Esophagus muscularis mucosa (tissue), 4 donors: ENCODE measurements around the genes TEX29 and SPACA7.

GRCh38 chr13:111258339-111259339, 61.8 kb upstream of the TEX29 start:
- PRO-cap: no peak
- RAMPAGE, long total RNA, 4 experiments: start-site peak on the plus strand in 1 of 4 experiments, at chr13:111258824-111259307 at its widest, 5 reads per replicate

DNA sequence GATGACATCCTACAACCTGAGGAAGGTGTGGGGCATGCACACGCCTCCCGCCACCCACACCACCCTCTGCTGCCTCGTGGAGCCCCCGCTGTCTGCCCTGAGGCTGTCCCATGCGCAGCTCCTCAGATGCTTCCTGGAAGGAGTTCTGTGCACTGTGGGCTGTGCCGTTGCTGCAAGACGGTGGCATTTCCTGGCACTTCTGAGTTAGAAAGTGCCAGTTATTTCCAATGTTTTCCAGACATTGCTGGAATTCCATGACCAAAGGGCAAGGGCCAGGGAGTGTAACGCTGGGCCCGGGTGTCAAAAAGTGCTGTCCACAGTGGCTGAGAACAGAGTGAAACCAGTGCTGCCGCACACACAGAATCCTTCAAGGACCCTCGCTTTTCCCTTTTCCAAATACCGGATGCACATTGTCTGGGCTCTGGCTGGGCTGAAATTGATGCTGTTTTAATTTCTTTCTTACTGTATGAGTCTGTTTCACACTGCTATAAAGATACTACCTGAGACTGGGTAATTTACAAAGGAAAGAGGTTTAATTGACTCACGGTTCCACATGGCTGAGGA, 4.1 kb upstream of the TEX29 start:
- PRO-cap: unidirectional peak, plus-strand start at position 332 of the sequence
- RAMPAGE, long total RNA, 4 experiments: no peak in any of the 4 experiments

DNA sequence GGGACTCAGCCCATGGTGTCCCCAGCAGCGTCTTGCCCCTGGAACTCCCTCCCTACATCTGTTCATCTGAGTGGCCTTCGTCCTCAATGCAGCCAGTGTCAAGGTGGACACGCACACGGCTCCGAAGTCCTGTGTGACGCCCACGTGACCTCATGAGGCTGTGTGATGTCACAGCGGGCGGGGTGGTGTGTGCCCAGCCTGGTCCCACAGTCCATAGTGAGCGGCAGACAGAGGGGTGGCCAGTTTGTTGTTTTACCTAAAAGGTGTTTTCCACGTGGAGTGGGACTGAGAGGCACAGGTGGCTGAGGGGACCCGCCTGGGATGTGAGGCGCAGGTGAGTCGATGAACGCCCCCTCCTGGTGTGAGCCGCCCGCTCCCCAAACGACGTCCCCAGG, at the start of gene TEX29:
TSS of gene TEX29 (plus strand) at position 214 of the 395 bp plus-strand sequence.
- PRO-cap: no peak
- RAMPAGE, long total RNA, 4 experiments: no peak in any of the 4 experiments

DNA sequence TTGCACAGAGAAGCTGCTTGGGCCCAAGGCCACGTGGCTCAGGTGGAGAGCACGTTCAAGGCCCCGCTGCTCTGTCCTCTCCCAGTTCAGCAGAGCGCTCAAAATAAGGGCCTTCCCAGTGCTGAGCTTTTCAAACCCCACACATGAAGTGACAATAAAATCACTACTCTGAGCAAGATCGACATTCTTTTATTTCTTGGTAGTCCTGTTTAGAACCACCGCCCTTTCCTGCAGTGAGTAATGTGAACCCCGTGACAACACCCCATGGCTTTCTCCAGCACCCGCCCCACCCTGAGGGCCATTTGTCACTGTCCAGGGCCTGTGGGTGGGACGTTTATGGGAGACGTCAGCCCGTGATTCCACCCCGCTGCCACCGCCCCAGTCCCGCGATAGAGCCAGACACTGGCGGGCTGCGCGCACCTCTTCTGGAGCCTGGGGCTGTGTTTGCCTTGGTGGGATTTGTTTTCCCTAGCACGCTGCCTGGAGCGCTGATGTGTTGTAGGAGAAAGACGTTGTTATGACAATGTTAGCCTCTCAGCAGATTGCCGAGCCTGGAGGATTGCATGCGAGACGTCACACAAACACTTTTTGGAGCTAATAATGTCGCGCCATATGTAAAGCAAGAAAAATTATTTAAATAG, 263.6 kb downstream of the TEX29 start:
- PRO-cap: unidirectional peak, plus-strand start at position 381 of the sequence
- RAMPAGE, long total RNA, 4 experiments: no peak in any of the 4 experiments

DNA sequence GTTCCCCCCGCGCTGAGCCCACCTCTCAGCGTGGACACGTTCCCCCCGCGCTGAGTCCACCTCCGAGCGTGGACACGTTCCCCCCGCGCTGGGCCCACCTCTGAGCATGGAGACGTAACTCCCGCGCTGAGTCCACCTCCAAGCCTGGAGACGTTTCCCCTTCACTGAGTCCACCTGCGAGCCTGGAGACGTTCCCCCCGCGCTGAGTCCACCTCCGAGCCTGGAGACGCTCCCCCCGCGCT, 96.8 kb downstream of the SOX1 start:
- PRO-cap: no peak
- RAMPAGE, long total RNA, 4 experiments: no peak in any of the 4 experiments

DNA sequence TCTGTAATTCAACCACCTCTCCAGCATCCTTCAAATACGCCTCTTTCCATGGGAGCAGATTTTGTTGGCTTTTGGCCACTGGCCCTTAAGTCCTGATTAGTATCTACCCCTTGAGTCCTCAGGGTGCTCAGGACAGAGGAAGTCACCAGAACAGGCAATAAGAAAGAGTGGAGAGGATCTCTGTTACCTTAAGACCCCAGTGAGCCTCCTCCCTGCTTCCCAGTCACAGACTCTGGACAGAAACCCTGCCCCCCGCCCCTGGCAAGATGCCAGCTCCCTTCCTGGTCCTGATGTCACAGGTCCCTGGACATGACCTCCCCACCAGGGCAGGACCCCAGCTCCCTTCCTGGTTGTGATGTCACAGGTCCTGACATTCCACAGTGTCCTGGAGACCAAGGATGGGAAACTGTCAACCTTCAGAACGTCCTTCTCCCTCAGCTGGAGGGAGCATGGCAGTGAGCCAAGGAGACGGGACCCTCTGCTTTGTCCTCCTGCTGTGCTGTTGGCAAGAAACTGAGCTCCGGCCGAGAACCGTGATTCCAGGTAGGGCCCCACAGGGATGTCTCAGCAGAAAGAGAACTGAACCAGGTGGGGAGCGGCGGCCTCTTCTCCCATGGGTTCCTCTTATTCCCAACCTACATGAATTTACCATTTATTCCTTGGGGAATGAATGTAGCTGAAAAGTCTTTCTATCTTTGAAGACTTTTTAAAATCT, at the start of gene SPACA7:
TSS of gene SPACA7 (plus strand) at position 419 of the 715 bp plus-strand sequence.
- PRO-cap: no peak
- RAMPAGE, long total RNA, 4 experiments: no peak in any of the 4 experiments

GRCh38 chr13:112394961-112395439, 18.8 kb downstream of the SPACA7 start:
- PRO-cap: unidirectional peak, plus-strand start at chr13:112395217
- RAMPAGE, long total RNA, 4 experiments: no peak in any of the 4 experiments

DNA sequence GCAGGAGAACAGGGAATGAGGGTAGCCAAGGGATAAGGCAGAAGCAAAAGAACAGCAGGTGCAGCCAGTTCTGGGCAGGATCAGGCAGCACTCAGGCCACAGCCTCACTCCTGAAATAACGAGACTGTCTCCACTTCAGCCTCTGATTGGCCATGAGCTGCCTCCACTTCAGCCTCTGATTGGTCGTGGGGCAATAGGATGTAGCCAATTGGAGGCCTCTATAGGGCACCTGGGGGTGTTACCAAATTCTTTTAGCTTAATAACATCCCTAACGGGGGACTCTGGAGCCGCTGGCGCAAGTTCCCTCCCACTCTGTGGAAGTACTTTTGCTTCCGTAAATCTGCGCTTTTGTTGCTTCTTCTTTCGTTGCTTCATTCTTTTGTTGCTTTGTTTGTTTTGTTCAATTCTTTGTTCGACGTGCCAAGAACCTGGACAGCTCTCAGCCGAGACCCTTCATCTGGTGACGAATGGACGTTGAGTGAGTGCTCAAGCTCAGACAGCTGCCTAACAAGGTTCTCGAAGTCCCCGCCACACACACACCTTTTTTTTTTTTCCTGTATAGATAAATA, 31.8 kb upstream of the TUBGCP3 start:
- PRO-cap: no peak
- RAMPAGE, long total RNA, 4 experiments: no peak in any of the 4 experiments

GRCh38 chr13:112705170-112705798, 15.4 kb downstream of the ATP11A start:
- PRO-cap: no peak
- RAMPAGE, long total RNA, 4 experiments: no peak in any of the 4 experiments

GRCh38 chr13:112728323-112728855, 38.6 kb downstream of the ATP11A start:
- PRO-cap: no peak
- RAMPAGE, long total RNA, 4 experiments: no peak in any of the 4 experiments

DNA sequence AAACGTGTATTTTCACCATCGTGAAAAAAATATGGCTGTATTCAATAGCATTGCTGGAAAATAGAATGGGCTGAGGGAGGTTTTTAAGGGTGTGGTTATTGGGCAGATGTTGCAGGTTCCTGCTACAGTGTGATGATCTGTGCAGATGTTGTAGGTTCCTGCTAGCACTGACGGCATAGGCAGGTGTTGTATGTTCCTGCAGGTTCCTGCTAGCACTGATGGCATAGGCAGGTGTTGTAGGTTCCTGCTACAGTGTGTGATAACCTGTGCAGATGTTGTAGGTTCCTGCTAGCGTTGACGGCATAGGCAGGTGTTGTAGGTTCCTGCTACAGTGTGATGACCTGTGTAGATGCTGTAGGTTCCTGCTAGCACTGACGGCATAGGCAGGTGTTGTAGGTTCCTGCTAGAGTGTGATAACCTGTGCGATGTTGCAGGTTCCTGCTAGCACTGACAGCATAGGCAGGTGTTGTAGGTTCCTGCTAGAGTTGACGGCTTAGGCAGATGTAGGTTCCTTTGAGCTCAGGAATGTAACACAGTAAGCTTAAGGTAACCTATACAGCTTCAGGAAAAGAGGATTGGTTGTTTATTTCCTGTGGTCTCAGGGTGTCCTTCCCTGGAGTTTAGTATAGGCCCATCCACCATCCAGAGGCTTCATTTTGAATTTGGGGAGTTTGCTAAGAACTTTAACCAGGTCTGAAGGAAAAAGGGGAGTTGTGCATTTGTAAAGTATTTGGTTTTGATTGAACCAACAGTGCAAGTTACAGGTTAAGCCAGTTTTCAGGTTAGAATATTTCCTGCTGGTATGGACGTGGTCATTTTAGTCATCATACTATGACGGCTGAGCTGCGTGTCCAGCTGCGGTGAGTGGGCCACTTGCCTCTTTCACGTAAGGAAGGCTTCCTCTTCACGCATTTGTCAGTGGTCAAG, 53.6 kb downstream of the ATP11A start:
- PRO-cap: no peak
- RAMPAGE, long total RNA, 4 experiments: no peak in any of the 4 experiments

- PRO-cap: no peak
- RAMPAGE, long total RNA, 4 experiments: no peak in any of the 4 experiments
Measured at GRCh38 chr13:112767656-112768185, 77.9 kb downstream of the ATP11A start.

- PRO-cap: no peak
- RAMPAGE, long total RNA, 4 experiments: no peak in any of the 4 experiments
Measured at GRCh38 chr13:112768186-112768500, 78.3 kb downstream of the ATP11A start.

DNA sequence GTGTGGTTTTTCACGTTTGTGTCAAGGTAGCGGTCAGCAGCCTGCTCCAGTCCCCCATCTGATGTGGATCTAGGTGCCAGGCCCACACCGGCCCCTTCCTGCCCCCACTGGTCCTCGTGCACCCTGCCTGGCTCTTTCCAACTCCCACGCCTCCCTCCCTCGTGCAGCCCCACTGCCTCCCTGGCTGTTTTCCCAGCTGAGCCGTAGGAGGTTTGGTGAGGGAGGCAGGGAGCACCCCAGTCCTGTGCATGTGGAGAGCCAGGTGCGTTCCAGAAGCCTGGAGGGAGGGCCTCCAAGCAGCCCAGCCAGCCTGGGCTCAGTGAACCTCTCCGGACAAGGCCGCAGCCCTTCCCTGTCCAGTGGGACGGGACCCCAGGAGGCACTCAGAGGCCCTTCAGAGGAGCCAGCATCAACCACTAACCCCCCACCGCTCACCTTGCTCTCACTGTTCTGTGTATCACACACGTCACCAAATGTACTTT, 122.4 kb downstream of the ATP11A start:
- PRO-cap: no peak
- RAMPAGE, long total RNA, 4 experiments: no peak in any of the 4 experiments

- PRO-cap: no peak
- RAMPAGE, long total RNA, 4 experiments: no peak in any of the 4 experiments
Measured at GRCh38 chr13:113065277-113065892, 40.2 kb upstream of the F7 start.

GRCh38 chr13:113154316-113154706, 4.1 kb upstream of the PROZ start:
- PRO-cap: unidirectional peak, plus-strand start at chr13:113154412
- RAMPAGE, long total RNA, 4 experiments: no peak in any of the 4 experiments

- PRO-cap: no peak
- RAMPAGE, long total RNA, 4 experiments: no peak in any of the 4 experiments
Measured at GRCh38 chr13:113158744-113159217, 333 bp downstream of the PROZ start.

DNA sequence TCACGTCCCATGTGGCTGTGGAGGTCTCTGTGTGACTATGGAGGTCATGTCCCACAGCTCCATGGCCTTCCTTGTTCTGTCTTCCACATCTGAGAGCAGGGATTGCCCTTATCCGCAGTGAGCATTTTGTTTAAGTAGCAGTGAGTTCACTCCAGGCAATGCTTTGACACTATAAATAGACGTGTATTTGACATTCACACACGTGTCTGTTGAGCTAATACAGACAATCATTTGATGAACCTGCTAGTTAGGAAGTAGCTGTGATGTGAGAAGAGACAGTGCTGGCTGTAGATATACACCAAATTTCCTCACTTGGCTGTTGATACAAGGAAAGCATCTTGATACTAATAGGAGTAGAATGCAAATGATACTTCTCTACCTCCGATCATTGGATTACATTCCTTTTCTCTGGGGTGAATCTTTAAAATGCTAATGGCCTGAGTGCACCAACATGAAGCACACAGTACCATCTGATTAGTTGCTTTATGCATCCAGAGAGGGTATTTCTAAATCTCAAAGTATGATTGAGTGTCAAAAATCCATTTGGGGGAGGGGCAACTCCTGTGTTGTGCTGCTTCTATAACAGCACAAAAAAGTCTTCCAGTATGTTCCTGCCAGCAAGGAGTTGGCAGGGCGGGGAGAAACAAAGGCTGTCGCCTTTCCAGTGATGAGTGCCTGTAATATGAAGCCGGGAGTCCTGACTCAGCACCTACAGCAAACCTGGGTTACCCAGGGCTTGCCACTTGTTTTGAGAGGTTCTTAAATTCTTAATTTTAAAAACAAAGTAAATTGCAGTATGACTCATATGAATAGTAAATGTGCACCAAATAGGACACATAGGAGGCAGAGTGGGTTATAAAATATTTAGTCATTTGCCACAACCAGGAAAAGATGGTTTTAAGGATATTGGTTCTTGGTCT, 7.0 kb downstream of the CUL4A start:
- PRO-cap: no peak
- RAMPAGE, long total RNA, 4 experiments: no peak in any of the 4 experiments

GRCh38 chr13:113233692-113234030, 24.2 kb downstream of the CUL4A start:
- PRO-cap: no peak
- RAMPAGE, long total RNA, 4 experiments: start-site peak on the plus strand in 1 of 4 experiments, at chr13:113233904-113233984 at its widest, 29 reads per replicate

DNA sequence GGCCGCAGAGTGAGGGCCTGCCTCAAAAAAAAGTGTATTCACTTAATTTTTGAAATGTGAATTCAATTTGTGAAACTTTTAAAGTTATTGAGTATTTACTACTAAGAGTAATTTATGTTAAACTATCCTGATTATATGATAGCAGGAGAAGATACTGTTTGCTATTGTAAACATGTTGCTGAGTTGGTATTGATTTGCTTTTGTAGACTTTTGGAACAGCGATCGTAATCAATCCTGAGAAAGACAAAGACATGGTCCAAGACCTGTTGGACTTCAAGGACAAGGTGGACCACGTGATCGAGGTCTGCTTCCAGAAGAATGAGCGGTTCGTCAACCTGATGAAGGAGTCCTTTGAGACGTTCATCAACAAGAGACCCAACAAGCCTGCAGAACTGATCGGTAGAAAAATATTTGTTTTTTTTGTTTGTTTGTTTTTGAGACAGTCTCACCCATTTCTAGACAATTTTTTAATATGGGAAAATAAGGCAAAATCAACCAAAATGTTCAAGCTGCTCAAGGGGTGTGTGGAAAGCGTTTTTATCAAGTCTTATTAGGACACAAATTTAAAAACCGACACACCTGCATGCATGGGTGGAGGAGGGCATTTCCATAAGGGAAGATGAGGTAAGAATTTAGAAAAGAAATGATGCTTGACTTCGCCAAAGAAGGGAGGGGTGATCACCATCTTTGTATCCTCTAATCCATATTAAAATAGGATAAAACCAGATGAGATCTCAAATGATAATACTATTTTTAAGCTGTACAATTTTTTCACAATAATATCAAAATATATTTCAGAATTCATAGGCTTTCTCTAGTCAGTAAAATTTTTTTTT, 33.6 kb downstream of the CUL4A start:
- PRO-cap: no peak
- RAMPAGE, long total RNA, 4 experiments: no peak in any of the 4 experiments